ENCODE data around the gene TENM4.

DNA sequence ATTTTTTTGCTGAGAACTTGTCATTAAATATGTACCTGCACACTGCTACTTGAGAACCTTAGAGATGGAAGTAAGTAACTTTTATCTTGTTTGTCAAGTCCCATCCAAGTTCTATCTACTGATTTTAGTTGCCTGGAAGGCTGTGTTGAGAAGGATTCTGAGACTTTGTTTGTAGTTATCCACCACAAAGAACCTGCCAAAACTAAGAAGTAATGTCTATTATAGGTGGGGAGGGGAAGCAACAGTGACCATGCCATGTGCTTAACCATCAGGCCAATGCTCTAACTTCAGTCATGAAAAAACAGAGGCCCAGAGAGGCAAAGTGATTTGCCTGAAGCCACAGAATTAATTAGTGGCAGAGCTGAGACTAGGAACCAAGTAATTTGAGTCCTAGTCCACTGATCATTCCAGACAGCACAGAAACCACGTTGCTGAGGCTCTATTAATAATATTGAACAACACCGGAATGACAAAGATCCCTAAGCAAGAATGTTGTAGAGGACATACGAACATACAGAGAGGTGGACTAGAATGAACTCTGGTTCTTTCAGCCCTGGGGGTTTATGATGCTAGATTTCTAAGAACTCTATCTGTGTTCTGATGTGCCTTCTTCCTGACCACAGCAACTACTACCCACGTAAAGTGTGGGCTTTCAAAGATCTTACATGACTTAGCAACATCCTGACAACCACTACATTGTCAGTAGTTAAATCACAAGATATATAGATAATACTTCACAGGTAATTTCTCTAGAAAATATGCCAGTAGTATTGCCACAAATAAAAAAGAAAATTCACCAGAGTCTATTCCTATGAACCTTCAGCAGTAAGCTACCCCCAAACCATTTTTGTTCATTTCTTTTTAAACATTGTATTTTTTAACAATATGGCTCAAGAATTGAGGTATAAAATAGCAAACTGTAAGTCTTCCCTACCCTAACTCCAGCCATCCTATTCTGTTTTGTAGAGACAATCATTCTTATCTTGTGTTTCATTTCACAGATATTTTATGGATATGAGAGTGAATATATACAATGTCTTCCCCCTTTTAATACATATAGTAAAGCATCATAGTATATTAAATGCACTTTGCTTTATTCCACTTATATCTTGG is 92.2 kb downstream of the GAB2 start:
- PRO-cap = no peak
- RRBS, 2 experiments = no CpG with 5 or more reads among the region's 4 CpGs

- PRO-cap = no peak
- RRBS, 2 experiments = no CpG with 5 or more reads among the region's 4 CpGs
Observed at GRCh38 chr11:78350979-78351215, 66.7 kb downstream of the GAB2 start.

DNA sequence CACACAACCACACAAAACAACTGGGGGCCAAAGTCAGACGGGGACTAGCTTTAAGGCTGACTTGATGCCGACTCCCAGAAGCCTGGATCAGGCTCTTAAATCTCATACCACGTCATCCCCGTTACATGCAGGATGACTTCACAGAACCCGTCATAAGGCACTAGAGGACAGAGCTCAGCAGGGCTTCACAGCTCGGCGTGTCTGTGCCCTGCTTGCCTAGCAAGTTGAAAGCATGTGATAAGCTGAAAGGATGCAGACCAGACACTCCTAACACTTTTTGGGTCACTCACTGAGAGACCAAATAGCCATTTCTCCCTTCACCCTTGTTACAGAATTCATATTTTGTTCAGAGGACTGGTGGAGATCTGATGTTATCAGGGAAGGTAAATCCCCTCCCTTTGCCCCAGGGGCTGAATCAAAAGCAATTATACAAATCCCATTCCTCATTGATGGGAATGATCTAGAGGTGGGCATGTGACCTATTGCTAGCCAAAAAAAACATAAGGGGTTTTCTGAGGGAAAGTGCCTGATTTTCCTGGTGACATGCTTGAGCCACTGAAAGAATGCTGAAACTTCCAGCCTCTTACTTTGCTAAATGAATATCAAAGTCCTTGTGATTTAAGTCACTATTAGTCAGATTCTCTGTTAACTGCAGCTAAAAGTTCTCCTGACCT is 65.3 kb downstream of the GAB2 start:
- PRO-cap = no peak
- RRBS, 2 experiments = no CpG with 5 or more reads among the region's 7 CpGs

DNA sequence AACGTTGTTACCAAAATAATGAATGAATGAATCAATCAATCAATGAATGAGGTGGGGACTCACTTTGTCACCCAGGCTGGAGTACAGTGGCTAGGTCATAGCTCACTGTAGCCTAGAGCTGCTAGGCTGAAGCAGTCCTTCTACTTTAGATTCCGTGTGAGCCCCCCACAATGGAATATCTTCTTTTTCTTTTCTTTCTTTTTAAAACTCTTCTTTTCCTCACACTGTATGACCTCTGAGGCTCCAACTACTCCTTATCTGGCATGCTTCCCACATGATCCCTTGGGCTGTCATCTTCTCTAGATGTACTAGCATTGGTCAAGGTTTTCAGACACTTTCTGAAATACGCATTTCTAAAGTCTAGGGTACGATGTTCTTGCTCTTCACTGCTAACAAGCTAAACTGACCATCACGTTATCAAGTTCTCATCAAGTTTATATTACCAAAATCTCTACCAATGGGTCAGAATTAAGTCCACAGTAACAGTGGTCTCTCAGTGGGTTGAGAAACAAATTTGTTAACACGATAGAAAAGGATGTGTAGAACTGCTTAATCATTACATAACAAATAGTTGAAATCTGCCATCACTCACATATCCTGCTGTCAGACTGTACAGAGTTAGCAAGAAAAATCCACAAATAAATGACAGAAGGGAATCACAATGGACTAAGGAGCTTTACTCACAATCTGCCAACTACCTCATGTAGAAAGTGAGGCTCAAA is 30.4 kb downstream of the GAB2 start:
- PRO-cap = no peak
- RRBS, 2 experiments = no CpG with 5 or more reads among the region's 6 CpGs

- PRO-cap = no peak
- RRBS, 2 experiments = no CpG with 5 or more reads among the region's 5 CpGs
Observed at GRCh38 chr11:78392711-78393489, 24.7 kb downstream of the GAB2 start.

GRCh38 chr11:78408553-78409266 is 8.9 kb downstream of the GAB2 start:
- PRO-cap = no peak
- RRBS, 2 experiments = no CpG with 5 or more reads among the region's 3 CpGs

DNA sequence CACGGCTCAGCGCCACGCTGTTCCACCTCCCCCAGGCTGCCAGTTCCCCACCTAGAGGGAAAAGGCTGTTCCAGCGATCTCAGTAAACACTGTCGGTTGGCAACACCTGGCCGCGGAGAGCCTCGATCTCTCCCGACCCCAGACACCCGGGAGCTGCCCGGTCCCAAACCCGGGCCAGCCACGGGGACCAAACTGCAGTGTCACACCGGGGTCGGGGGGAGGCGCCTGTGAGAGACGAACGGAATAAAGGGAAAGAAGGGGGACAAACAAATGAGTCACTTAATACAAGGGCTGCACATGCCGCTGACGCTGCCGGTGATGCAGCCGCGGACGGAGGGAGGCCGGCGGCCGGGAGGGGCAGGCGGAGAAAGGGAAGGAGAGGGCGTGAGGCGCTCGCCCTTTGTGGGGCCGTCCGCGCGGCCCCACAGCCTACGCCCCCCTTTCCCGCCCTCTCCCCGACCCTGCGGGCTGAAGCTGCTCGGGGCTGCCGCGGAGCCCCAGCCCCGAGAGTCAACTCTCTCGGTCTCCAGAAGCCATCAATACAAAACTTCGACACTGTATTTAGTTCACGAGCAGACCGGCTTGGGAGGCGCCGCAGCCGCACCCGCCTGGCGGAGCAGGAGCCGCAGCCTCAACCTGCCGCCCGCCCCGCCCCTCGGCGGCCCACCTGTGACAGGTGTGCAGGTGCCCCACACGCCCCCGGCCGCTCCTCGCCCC is 653 bp downstream of the GAB2 start:
- PRO-cap = bidirectional peak, plus-strand start at position 82 of the sequence, minus-strand start at position 91 of the sequence; bidirectional peak, plus-strand start at position 306 of the sequence, minus-strand start at position 155 of the sequence
- RRBS, 2 experiments = 0 to 3% methylated on average over 5 to 6 of the region's 62 CpGs

DNA sequence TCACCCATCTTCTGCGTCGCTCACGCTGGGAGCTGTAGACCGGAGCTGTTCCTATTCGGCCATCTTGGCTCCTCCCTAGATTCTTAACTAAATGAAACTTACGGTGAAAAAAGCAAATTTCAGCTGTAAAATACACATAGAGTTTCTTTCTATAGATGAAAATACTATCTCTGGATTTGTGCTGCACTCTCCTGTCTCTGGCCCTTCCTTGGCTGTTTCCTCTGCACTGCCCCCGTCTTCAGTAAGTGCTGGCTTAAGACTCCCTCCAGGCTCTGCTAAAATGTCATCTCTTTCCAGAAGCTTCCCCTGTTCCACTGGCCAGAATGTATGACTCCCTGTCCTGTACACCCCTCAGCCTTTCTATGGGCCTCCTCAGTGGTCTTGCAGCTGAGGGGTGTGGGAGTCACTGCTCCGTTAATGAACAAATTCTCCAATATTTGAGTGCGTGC is 109.1 kb upstream of the NARS2 start:
- PRO-cap = no peak
- RRBS, 2 experiments = no CpG with 5 or more reads among the region's 9 CpGs

GRCh38 chr11:78877522-78877721 is 302.8 kb upstream of the NARS2 start:
- PRO-cap = unidirectional peak, plus-strand start at chr11:78877613

DNA sequence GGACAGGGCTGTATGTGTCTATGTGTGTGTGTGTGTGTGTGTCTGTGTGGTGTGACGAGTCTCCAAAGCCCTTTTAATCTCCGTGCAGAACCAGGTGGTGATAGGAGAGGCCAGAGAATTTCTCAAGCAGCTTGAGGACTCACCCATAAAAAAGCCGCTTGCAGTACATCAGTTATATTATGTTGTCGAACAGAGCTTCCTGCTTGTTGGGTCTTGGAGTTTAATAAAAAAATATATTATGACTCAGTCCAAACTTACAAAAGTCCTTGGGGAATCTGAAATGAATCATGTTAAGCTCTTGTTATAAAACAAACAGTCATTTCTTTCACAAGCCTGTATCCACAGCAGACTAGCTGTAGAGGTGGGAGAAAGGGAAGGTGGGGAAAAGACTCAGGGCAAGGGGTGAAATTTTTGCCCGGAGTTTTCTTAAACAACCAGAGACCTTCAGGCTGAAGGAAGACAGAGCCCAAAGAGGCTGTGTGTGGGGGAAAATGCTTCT is 196.4 kb downstream of the TENM4 start:
- PRO-cap = no peak
- RRBS, 2 experiments = no CpG with 5 or more reads among the region's 5 CpGs

DNA sequence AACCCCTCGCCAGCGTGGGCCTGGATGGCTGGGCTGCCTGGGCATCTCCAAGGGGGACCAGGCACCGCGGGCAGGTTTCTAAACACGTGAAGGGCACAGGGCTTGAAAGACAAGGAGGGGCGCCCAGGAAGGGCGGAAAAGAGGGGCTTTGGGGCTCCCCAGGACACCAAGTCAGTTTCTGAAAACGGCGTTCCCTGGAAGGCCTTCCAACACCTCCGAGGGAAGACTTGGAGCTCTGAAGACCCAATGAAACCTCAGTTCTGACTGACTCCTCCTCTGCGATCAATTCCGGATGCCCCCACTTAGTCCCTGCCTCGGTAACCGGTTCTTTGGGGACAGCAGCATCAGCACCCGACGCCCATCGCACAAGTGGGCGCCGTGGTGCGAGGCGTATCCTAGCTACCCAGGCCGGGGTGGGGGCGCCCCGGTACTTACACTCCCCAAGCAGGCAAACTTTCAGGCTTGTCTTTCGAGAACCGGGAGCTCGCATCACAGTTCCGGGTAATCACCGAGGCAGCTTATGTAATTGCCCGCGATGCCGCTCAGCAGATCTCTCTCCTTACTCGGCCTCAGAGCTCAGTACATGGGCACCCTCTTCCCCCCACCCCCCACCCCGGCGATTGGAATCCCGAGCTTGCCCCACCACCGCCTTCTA is 2.2 kb downstream of the TENM4 start:
- PRO-cap = unidirectional peak, plus-strand start at position 492 of the sequence
- RRBS, 2 experiments = 69 to 84% methylated on average over 8 of the region's 37 CpGs

DNA sequence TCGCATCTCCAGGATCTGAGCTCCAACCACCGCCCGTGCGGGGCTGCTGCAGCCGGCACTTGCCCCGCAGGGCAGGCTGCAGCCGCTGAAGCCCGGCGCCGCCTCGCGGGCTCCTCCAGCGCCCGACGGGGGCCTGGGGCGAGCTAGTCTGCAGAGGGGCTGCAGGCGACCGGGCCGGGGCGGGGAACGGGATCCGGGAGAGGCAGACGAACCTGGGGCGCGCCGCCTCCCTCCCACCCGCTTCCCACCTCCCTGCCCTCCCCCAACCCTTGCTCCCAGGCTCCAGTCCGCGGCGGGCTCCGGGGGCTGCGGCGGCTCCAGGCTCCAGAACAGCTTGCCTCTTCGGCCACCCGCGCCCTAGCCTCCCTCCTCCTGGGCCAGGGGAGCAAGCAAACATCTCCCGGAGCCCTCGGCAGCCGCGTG is 841 bp downstream of the TENM4 start:
- PRO-cap = bidirectional peak, plus-strand start at position 146 of the sequence, minus-strand start at position 45 of the sequence; bidirectional peak, plus-strand start at position 285 of the sequence, minus-strand start at position 374 of the sequence
- RRBS, 2 experiments = 1 to 2% methylated on average over 18 to 29 of the region's 40 CpGs

GRCh38 chr11:79440401-79441315 is at the start of gene TENM4:
TSS of gene TENM4 (minus strand) at chr11:79441030.
- PRO-cap = bidirectional peak, plus-strand start at chr11:79440532, minus-strand start at chr11:79440484; bidirectional peak, plus-strand start at chr11:79440964, minus-strand start at chr11:79440785; bidirectional peak, plus-strand start at chr11:79441099, minus-strand start at chr11:79441026; bidirectional peak, plus-strand start at chr11:79441176, minus-strand start at chr11:79441187
- RRBS, 2 experiments = 2% methylated on average over 40 to 44 of the region's 93 CpGs

DNA sequence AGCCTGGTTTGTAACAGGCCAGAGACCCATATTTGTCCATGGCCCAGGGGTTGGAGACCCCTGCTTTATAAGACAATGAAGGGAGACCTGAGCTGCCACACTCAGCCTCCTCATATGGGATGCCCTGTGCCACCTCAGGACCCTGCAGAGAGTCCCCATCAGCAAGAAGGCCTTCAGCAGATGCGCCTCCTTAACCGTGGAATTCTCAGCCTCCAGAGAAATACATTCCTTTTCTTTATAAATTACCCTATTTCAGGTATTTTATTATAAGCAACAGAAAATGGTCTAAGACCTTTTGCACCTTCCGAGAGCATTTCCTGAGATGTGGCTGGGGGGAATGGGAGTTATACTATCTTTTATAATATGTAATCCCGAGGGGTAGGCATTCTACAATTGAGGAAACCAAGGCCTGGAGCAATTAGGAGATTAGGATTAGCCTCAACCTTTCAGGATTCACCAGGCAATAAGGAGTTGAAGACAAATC is 139.9 kb upstream of the TENM4 start:
- PRO-cap = no peak
- RRBS, 2 experiments = no CpG with 5 or more reads among the region's 4 CpGs

DNA sequence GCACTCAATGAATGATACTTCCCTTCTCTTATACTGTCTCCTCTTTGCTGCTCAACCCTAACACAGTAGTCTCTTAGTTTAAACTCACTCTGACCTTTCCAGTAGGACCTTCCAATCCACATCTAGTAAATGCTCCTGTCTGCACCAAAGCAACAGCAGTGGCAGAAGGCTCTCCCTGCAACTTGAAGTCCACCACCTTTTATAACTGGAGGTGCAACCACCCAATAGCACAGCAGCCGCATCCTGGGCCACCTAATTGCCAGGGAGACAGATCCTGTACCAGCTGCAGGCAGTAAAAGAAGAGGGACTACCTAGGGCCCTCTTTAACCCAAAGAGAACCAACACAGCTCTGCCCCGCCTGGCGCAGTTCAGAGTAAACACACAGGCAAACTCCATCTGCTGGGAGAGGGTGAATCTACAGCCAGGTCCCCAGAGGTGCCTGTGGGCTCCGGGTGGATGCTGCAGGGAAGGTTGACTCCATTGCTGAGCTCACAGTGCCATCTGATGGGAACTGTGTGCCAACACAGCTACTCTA is 38.2 kb downstream of the FAM181B start:
- PRO-cap = no peak
- RRBS, 2 experiments = no CpG with 5 or more reads among the region's 4 CpGs

- PRO-cap = no peak
- RRBS, 2 experiments = no CpG with 5 or more reads among the region's 4 CpGs
Observed at GRCh38 chr11:82790992-82791761, 57.5 kb upstream of the FAM181B start.

GRCh38 chr11:82992274-82992676 is 79.4 kb downstream of the RAB30 start:
- PRO-cap = no peak
- RRBS, 2 experiments = no CpG with 5 or more reads among the region's 1 CpG

GRCh38 chr11:82994433-82995056 is 77.2 kb downstream of the RAB30 start:
- PRO-cap = no peak
- RRBS, 2 experiments = no CpG with 5 or more reads among the region's 4 CpGs

DNA sequence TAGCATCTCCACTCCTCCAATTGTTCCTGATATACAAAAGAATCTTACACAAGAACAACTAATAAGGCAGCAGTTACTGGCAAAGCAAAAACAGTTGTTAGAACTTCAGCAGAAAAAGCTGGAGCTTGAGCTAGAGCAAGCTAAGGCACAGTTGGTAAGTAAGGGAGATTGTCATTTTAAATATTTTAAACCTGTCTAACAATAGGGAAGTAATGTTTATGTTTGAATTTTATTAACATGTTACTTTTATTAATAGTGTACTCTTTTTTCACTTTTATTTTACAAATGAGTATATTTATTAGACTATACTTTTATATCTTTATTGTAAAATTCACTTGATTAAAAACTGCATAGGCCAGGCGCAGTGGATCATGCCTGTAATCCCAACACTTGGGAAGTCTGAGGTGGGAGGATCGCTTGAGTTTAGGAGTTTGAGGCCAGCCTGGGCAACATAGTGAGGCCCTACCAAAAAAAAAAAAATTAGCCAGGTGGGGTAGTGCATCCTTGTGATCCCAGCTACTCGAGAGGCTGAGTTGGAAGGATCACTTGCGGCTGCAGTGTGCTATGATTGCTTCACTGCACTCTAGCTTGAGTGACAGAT is 7.4 kb downstream of the PCF11 start:
- PRO-cap = no peak
- RRBS, 2 experiments = no CpG with 5 or more reads among the region's 4 CpGs

- PRO-cap = no peak
- RRBS, 2 experiments = no CpG with 5 or more reads among the region's 7 CpGs
Observed at GRCh38 chr11:83195038-83195572, 1.6 kb downstream of the ANKRD42 start.